Ileum (tissue), 1 donor: ENCODE data around the genes ZBTB38 and ATR.

GRCh38 chr3:141332404-141332767 is 35.9 kb upstream of the ZBTB38 start:
- PRO-cap, result unidirectional peak, minus-strand start at chr3:141332529

DNA sequence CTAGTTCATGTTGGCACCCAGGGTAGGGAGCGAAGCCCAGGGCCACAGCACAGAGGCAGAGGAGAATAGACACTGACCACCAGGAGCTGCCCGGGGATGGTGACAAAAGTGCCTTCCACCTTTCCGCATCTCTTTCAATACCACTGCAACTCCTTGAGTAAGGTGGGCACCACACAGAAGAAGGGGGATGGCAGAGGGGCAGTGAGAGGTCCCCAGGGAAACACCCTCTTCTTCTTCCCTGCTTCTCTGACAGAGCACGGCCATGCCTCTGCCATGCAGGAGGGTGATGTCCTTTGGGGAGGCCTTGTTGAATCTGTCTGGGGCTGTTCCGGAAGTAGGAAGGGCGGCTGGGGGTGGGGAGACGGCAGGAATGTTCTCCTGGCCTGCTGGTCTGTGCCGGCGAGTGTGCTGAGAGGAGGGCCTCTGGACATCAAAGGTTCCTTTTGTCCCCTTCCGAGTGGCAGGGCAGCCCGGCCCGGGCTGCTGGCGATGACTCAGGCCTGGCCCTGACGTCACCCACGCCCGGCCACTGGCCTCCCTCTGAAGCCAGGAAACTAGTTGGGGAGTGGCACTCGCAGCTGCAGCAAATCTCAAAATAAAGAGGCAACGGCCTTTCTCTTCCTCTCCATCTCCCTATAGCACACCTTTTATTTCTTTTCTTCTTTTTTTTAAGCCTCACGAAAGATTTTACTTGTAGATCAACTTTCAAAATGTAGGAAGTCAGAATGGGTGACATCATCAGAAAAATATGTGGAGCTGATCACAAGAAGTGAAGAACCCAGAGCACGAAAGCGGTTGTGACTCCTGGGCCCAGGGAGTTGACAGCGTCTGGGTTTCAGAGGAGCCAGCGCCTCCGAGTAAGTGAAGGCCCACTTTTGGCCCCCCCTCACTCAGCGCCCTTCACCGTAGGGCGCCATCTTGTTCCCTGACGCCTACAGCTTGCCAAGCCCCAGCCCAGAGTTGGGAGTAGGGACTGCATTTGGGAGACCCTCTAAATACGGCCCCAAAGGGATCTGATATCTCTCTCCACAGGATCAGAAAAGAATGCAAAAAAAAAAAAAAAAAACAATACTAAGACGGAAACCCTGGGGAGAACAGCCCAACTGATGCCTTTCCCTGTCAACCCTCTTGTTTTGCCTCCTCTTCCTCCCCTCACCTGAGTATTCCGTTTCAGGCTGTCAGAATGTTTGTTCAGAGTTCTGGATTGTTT is at the start of gene ZBTB38:
Gene ZBTB38, plus strand, starts transcription at position 557 of the 1,210 bp plus-strand sequence.
- PRO-cap, result bidirectional peak, plus-strand start at position 402 of the sequence, minus-strand start at position 319 of the sequence; bidirectional peak, plus-strand start at position 557 of the sequence, minus-strand start at position 485 of the sequence

DNA sequence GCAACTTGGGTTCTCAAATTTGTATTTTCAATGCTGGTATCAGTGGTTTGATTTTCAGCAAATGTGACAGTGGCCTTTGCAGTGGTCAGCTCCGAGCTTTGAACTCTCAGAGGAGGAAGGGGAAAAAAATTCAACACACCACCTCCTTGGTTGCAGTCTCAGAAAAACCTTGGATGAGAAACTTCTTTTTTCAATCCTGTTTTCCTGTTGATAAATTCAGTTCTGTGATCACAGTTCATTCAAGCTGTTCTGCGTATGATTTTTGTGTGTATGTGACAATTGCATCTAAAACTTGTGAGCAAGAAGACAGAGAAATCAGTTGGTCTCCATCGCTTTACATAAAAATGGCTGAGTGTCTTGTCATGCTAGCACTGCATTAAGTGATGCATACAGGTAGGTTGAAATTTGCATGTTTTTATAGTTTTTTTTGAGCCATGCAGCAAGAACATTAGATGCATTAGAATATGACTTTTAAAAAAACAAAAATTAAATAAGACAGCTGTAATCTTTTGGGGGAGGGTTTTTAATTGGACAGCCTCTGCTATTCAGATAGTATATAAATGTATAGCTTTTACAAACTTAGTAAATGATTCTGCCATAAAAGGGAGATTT is 19.3 kb downstream of the ZBTB38 start:
- PRO-cap, result no peak

GRCh38 chr3:141401700-141401871 is 33.3 kb downstream of the ZBTB38 start:
- PRO-cap, result no peak

GRCh38 chr3:141401991-141402447 is 33.7 kb downstream of the ZBTB38 start:
- PRO-cap, result bidirectional peak, plus-strand start at chr3:141402405, minus-strand start at chr3:141402310

DNA sequence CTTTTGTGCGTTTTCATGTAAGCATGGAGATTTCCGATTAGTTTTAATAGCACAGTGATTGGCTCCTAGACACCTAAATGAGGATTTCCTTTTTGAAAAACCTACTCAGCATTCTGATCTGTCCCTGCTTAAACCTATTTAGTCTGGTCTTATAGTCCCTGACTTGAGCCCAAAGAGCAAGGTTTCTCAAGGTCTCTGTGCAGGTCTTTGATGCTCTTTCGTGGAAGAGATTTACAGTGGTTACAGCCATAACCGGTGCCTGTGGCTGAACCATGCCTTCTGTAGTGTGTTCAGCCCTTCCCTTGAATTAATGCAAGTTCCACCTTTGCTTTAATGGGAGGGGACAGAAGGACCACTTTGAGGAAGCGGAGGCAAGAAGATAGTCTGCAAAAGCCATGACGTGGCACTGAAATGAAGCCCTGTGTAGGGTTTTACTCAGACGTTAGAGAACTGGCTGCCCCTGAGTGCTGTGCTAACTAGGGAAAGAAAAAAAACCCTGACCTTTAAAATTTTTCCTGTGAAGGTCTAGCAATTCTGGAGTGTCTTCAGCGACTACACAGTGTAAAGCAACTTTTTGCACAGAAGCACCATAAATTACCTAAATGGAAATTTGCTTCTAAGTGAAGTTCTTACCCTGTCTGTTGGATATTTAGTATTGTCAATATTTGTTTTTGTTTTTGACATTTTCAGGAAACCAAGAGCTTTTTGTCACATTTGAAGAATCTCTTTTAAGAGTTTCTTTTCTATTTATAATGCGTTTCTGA is 43.1 kb downstream of the ZBTB38 start:
- PRO-cap, result no peak

DNA sequence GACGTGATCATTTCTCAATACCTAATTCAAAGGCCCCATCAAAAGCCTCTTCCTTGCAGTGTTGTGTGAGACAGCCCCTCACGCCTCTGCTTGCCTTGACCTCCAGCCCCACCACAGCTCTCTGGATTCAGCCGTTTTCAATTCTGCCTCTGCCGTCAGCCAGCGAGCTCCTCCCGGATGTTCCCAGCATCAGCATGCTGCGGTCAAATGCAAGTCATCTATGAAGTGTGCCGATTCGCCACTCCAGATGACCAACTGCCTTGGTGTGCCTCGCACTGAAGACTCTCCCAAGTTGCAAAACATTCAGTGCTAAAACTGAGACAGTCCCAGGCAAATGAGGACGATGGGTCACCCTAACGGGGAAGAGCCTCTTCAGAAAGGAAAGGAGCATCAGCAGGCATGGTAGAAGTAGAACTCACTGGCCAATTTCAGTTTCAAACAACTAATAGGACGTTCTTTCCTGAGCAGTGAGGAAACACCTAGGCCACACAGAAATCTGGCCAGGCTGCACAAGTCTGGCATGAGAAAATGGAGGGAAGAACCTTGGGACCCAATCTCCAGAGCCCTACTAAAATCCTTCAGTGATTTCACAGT is 30.5 kb upstream of the RASA2 start:
- PRO-cap, result unidirectional peak, minus-strand start at position 145 of the sequence; unidirectional peak, minus-strand start at position 172 of the sequence

GRCh38 chr3:141511008-141511556 is 24.3 kb downstream of the RASA2 start:
- PRO-cap, result no peak

DNA sequence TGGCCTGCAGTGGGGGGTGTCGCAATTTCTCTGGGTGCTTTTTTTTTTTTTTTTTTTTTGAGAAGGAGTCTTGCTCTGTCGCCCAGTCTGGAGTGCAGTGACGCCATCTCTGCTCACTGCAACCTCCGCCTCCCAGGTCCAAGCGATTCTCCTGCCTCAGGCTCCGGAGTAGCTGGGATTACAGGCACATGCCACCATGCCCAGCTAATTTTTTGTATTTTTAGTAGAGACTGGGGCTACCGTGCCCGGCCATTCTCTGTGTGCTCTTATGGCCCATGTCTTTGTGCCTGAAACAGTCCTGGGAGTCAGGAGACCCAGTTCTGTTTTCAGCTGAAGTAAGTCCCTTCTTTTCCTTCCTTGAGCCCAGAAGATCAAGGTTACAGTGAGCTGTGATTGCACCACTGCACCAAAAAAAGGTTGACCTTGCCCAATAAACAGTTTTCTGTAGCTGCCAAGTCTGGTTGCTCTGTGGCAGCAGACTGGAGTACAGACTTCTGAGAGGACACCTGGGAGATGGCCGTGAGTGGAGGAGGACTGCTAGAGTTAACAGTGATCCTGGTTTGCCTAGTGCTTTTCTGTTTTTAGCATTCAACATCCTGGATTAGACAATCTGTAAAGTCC is 76.7 kb upstream of the RNF7 start:
- PRO-cap, result no peak

DNA sequence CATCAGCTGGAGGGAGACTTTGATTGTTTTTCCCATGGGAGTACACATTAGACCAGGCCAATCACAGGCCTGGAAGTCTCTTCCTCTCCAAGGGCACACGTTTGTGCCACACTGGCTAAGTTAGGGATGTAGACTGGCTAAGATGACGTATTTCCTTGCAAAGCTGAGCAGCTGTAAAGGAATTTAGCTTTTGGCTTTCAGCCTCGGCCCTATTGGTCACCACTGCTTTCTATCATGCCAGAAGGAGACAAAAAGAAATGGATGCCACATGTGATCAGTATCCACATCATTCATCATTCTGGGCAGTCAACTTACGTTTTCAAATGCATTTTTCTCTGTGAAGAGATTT is 27.2 kb upstream of the RNF7 start:
- PRO-cap, result no peak

DNA sequence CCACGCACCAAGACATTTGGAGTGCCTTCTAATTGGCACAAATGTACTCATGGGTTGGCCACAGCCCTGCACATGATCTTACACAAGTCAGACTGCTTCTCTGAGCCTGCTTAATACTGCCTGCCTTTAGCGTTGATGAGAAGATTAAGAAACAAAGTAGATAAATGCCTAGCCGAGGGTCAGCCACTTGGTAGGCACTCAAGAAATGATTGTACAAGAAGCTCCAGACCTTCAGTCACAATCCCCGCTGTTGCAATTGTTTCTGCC is 32.9 kb downstream of the GRK7 start:
- PRO-cap, result no peak

DNA sequence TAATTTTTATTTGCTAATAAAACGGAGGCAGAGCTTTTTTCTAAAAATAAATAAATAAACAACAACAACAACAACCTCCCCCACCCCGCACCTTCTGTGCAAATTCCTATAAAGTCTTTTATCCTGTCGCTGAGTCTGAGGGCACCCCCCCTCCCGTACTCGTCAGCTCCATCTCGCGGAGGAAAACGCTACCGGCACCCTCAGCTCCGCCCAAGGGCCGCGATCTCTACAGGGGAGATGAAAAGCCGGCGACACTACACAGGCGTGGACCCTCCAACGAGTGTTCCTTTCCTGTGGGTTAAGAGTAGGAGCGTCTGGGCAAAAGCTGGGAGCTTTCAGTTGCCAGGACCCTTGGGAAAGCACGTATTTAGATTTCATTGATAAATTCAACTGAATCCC is 953 bp upstream of the ATP1B3 start:
- PRO-cap, result unidirectional peak, plus-strand start at position 231 of the sequence

DNA sequence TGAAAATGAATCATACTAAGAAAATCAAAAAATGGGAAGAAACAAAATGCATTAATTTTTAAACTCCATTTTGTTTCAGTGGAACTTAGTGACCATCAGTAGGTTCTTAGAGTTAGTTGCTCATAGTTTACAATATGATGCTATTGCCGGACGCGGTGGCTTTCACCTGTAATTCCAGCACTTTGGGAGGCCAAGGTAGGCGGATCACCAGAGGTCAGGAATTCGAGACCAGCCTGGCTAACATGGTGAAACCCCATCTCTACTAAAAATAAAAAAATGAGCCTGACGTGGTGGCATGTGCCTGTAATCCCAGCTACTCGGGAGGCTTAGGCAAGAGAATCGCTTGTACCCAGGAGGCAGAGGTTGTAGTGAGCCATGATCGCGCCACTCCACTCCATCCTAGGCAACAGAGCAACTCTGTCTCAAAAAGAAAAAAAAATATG is 43.1 kb downstream of the ATP1B3 start:
- PRO-cap, result no peak

- PRO-cap, result bidirectional peak, plus-strand start at chr3:141941260, minus-strand start at chr3:141941183
Observed at GRCh38 chr3:141941032-141941577, 64.7 kb downstream of the ATP1B3 start.

DNA sequence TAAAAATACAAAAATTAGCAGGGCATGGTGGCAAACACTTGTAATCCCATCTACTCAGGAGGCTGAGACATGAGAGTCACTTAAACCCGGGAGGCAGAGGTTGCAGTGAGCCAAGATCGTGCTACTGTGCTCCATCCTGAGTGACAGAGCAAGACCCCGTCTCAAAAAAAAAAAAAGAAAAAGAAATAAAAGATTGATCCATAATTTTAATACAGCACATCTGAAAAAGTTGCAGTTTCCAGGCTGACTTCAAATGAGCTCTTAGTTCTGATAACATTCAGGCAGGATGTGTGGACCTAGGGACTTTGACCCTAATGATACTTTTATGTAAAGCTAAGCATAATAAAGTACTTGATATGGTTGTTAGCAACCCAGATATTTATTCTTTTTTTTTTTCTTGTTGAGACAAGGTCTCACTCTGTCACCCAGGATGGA is 10.7 kb upstream of the GK5 start:
- PRO-cap, result unidirectional peak, minus-strand start at position 254 of the sequence

DNA sequence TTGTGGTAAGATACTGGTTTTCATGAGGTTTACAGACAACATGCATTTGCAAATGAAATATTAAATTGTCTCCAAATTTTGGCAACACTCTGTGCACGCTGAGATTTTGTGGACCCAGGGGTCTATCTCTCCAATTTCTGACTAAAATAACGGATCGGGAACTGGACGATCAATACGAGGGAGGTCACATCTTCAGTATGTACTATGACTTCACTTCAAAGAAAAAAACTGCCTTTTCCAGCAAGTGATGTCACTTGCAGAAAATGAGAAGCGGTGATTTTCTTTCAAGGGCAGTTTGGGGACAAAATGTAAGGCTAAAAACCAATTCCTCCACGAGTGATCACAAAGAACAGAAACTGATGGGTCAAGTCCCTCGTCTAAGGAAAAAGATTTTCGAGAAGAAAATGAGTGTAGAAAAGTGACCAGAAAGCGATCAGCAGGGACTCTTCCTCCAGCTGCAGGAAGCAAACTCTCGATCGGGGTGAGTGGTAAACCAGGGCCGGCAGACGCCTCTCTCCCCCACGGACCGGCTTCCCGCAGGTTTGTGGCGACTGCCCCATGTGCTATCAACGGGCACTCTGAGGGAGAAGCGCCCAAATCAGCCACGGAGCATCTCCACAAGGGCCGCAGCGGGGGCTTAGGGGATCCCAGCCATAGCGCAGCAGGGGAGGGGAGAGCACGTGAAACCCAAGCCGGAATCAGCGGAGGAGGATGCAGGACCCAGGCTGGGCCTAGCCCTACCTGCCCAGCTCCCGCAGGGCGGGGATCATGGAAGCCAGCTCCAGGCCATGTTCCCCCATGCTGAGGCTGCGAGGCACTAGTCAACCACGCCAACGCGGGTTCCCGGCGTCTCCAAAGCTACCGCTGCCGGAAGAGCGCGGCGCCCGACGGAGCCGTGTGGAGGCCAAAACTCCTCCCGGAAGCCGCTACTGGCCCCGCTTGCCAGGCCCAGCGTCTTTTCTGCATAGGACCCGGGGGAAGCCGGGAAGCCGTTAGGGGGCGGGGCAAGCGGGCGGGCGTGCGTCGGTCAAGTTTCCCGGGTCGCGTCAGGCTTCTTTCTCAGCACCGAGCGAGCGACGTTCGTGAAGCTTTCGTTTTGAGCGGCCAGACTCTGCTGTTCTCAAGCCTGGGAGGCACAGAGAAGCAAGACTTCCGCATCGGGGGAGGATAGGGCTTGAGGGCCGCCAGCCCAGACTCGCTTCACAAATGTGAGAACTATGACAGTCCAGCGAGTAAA is at the start of gene ATR:
Gene ATR, minus strand, starts transcription at position 829 of the 1,237 bp plus-strand sequence.
- PRO-cap, result bidirectional peak, plus-strand start at position 1,107 of the sequence, minus-strand start at position 860 of the sequence

DNA sequence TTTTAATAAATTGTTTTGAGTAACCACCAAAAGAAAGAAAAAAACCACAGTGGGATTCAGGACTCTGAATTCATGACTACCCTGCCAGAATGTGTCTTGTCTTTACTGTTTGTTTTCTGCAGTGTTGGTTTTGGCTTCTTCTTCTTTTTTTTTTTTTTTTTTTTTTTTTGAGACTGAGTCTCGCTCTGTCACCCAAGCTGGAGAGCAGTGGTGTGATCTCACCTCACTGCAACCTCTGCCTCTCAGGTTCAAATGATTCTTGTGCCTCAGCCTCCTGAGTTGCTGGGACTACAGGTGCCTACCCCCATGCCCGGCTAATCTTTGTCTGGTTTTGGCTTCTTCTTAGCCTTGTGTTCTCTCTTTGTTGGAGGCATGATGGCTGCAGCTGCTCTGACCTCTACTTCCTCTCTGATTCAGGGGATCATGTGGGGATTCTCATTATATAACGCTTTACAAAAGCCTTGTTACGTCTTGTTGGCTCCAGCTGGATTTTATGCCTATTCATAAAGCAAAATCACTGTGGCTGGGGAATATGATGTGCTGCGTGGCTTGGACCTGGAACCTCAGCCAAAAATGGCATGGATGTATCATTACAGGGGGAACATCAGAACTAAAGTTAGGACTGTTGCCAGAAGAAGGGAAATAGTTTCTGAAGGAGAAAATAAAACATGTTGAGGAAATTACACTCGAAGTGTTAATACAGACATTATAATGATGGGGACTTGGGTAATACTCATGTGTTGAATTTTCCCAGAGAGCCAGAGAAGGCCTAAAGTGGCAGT is 54.1 kb downstream of the PLS1 start:
- PRO-cap, result no peak

DNA sequence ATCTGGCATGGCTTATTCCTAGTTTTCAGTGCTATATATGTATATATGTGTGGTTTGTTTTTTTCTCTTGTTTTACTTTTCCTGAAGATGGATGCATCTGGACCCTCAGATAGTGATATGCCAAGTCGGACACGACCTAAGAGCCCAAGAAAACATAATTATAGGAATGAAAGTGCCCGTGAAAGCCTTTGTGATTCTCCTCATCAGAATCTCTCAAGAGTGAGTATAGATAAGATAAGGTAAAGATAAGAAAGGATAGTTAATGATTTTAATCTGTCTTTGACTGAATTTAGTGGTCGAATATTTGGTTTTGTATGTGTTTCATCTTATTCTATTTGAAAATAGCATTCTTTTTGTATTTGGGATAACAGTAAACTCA is 10.8 kb downstream of the U2SURP start:
- PRO-cap, result no peak

DNA sequence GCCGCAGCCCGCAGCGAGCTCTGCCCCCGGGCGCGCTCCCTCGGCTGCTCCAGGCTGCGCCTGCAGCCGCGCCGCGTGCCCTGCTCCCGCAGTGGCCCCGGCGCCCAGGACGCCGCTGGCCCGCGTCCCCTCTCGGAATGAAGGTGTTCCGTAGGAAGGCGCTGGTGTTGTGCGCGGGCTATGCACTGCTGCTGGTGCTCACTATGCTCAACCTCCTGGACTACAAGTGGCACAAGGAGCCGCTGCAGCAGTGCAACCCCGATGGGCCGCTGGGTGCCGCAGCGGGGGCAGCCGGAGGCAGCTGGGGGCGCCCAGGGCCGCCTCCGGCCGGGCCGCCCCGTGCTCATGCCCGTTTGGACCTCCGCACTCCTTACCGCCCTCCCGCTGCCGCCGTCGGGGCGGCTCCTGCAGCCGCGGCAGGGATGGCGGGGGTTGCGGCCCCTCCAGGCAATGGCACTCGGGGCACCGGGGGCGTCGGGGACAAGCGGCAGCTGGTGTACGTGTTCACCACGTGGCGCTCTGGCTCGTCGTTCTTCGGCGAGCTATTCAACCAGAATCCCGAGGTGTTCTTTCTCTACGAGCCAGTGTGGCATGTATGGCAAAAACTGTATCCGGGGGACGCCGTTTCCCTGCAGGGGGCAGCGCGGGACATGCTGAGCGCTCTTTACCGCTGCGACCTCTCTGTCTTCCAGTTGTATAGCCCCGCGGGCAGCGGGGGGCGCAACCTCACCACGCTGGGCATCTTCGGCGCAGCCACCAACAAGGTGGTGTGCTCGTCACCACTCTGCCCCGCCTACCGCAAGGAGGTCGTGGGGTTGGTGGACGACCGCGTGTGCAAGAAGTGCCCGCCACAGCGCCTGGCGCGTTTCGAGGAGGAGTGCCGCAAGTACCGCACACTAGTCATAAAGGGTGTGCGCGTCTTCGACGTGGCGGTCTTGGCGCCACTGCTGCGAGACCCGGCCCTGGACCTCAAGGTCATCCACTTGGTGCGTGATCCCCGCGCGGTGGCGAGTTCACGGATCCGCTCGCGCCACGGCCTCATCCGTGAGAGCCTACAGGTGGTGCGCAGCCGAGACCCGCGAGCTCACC is 1.6 kb downstream of the CHST2 start:
- PRO-cap, result no peak

- PRO-cap, result no peak
Observed at GRCh38 chr3:143517605-143517996, 330.7 kb downstream of the SLC9A9 start.